Jejunum (tissue), 1 donor: Measurements from ENCODE around the genes OR51F1, OR51V1, HBB and ZNF215.

GRCh38 chr11:4769830-4770219, at the start of gene OR51F1:
TSS of gene OR51F1 (minus strand) at chr11:4769938.
- PRO-cap = no peak

DNA sequence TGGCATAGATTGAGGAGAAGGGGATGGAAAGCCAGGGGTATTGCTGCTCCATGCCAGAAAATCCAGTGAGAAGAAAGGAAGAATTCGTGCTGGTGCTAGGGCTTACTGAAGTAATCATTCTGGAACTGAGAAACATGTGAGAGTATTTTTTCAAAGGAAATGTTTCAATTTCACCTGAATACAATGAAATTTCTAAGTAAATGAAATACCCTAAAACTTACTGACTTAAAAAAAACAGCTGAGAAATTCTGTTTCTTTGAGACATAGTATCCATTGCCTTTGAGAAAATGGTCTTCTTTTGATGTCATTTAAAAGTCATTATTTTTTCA, at the start of gene OR51V1:
Gene OR51V1 (minus strand): TSS at position 118 of the 329 bp plus-strand sequence.
- PRO-cap = no peak

DNA sequence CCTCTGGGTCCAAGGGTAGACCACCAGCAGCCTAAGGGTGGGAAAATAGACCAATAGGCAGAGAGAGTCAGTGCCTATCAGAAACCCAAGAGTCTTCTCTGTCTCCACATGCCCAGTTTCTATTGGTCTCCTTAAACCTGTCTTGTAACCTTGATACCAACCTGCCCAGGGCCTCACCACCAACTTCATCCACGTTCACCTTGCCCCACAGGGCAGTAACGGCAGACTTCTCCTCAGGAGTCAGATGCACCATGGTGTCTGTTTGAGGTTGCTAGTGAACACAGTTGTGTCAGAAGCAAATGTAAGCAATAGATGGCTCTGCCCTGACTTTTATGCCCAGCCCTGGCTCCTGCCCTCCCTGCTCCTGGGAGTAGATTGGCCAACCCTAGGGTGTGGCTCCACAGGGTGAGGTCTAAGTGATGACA, at the start of gene HBB:
Gene HBB (minus strand): TSS at position 303 of the 425 bp plus-strand sequence.
- PRO-cap = no peak

DNA sequence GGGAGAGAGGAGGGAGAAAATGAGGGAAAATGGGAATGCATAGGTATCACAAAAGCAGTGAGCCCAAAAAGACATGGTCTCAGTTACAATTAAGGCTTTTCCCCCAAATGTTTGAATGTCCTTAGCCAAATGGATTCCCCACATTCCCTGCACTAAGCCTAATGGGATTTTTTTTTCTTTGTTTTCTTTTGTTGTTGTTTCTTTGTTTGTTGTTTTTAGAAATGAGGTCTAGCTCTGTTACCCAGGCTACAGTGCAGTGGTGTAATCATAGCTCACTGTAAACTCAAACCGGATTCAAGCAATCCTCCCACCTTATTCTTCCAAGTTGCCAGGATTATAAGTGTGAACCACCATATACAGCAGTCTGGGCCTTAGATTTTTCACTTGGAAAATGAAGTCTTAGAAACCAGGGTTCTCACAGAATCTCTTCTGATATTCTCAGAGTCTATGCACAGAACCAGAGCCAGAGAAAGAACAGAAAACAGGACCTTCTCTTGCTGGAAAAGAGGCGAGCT, 420 bp downstream of the OR51M1 start:
- PRO-cap = no peak

DNA sequence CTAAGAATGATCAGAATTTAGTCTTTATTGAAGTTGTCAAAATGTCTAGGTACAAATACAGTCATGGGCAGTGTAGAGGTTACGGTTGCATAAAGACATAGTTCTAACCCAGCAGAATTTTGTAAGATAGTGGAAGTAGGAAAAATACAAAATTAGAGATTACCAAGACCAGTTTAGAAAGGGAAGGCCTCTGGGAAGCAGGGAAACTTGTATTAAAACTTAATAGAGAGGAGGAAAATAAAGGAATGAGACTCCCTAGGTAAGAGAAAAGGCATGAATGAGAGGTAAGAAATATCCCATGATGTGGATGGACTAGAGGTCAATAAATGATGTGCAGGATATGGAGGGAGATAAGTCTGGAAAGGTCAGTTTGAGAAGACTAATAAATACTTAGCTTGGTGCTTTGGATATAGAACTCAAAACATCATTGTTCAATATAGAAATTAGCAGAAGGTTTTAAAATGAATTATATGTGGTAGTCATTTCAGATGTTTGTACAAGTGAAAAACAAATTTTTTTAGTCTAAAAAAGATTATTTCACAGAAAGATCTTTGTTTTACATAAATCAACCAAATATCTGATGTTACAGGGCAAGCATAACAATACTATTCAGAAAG, 309 bp upstream of the OR52D1 start:
- PRO-cap = no peak

DNA sequence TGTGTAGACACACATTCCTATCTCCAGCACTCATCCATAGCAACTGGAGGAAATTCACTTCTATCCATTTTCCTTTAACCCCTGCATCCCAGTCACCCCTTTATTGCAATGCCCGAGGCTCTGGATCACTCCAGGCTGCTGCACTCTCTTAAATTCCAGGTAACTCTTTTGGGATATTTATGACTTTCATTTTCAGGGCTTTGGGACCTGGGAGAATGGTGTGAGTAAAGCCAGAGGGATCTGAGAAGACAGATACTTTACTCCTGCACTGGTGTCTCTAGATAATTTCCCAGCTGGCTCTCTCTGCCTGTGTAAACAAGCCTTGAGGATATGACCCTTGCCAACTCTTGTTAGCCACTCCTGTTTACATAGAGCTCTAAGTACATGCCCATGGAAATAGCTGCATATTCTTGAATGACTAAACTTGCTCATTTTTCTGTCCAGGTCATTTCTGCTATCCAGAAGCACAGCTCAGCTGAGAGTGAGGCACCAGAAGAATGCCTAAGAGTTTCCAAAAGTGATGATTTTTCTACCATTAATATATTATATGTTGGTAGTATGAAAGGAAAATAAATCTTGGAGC, 3.7 kb upstream of the TRIM34 start:
- PRO-cap = no peak

DNA sequence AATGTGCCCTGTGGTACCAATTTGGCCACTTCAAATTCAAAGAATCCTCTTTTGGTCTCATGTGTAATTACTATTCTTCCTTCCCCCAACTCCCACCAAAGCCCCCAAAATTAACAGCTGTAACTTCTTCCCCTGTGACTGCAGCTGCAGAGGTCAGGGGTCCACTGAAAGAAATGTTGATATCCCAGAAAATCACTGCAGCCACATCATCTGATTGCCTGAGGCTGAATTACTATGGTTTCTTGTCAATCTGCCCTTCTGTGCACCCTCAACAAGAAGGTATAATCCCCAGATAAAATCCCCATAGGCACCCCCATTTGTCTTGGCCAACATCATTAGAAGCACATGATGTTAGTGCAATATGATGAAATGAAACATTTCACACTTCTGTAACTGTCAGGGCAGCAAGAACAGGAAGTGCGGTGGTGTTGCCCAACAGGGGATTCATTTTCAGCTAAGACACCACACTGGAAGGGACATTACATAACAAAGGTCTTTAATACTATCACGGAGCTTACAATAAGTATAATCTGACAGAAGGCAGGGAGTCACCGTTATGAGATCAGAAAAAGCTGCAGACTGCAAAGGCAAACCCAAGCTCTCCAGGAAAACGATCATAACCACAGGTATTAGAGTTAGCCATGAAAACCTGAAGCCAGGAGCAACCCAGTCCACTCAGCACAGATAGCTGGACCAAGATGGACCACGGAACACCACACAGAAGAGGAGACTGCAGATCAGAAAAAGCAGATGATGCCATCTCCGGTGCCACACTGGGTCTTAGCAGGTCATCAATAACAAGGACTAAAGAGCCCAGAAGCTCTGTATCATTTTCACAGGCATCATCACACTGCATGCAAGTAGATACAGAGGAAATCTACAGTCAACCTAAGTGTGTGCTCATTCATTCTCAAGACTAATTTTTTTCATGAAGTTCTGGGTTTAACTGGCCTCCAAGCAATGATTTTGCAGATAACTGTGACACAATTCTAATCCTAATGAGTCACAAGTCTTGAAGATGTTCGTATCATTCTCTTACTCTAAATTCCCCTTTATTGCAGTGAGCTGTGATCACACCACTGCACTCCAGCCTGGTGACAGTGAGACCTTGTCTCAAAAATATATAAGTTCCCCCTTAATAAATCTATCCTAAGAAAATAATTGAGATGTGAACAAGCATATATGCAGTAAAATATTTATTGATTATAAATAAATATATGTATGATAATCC, 2.1 kb downstream of the OR52W1 start:
- PRO-cap = no peak

DNA sequence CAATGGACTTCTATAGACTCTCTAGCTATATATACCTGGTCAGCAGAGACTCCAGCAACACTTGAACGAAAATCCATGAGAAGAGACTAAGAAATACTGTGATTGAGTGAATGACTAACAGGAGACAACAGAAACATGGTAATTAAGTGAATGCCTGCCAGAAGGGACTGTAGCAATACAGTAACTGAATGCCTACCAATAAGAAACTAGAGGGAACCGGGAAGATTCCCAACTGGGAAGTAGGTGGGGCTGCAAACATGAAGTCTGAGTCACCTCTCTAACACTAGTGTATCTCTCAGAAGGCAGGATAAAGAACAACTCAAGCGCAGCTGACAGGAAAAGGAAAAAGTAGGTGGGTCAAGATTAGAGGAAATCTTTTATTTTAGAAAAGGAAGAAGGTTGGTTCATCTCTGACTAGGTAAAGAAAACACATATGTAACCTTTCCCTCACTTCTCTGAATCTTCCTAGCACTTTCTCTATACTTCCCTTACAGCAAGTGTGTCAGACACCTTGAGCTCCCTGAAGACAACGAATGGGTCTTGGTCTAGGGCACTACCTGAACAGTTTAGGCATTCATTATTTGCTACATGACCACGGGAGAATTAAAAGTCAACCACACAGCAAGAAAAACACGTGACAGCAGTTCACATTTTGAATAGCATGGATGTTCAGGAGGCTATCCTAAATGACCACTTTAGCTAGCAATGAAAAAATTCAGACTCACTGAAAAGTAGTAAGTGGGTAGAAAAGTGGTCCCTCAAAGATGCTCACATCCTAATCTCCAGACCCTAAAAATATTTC, 14.1 kb downstream of the C11orf42 start:
- PRO-cap = no peak

- PRO-cap = bidirectional peak, plus-strand start at chr11:6319962, minus-strand start at chr11:6319809
Measured at GRCh38 chr11:6318695-6319860, 1.2 kb downstream of the CAVIN3 start.

DNA sequence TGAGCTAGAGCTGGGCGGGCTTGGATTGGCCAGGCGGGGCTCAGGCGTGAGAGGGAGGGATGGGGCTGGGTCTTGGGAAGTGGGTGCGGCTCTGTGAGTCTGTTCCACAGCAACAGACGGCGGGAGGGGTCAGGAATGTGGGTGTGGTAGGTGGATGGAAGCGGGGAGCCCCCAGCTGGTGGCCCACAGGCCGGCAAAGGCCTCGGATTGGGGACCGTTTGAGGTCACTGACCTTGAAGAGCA, 519 bp downstream of the CAVIN3 start:
- PRO-cap = bidirectional peak, plus-strand start at position 102 of the sequence, minus-strand start outside the sequence

DNA sequence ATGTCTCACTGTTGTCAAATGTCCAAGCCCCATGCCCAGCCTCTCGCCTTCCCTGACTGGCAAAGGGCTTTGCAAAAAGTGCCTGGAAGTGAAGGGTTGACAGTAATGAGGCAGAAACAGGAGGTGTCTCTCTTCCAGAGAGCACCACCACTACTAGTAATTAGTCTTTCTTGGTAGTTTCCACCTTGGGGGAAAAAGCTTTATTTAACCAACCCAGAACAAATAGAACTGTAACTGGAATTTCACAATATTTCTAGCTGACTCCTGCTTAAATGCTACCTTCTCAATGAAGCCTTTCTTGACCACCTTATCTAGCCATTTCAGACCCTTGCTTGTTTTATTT, 738 bp upstream of the HPX start:
- PRO-cap = no peak

DNA sequence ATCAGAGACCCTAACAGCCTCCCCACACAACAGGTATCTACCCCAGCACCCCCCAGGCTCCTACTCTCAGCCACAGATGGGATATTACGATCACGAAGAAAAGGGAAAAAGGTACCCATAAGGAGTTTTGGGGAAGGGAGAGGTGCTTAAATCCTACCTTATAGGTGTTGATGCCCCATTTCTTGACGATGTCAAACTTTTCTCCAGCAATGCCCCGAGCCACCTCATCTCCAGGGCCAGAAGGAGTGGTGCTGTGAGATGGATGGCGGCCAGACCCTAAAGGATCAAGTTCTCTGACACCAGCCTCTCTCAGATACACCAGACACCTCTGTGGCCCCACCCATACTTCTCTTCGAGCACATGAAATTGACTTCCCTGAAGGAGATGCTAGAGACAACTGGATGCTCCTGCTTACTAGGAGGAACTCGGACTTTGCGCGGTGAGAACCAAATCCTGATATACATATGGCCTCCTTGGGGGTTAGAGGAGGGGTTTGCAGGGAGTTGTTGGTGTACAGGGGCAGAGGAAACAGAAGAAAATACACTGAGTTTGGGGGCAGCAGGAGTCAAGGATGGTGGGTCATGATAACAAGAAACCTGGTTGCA, 2.0 kb downstream of the ARFIP2 start:
- PRO-cap = no peak

- PRO-cap = no peak
Measured at GRCh38 chr11:6482017-6482406, 711 bp downstream of the TIMM10B start.

DNA sequence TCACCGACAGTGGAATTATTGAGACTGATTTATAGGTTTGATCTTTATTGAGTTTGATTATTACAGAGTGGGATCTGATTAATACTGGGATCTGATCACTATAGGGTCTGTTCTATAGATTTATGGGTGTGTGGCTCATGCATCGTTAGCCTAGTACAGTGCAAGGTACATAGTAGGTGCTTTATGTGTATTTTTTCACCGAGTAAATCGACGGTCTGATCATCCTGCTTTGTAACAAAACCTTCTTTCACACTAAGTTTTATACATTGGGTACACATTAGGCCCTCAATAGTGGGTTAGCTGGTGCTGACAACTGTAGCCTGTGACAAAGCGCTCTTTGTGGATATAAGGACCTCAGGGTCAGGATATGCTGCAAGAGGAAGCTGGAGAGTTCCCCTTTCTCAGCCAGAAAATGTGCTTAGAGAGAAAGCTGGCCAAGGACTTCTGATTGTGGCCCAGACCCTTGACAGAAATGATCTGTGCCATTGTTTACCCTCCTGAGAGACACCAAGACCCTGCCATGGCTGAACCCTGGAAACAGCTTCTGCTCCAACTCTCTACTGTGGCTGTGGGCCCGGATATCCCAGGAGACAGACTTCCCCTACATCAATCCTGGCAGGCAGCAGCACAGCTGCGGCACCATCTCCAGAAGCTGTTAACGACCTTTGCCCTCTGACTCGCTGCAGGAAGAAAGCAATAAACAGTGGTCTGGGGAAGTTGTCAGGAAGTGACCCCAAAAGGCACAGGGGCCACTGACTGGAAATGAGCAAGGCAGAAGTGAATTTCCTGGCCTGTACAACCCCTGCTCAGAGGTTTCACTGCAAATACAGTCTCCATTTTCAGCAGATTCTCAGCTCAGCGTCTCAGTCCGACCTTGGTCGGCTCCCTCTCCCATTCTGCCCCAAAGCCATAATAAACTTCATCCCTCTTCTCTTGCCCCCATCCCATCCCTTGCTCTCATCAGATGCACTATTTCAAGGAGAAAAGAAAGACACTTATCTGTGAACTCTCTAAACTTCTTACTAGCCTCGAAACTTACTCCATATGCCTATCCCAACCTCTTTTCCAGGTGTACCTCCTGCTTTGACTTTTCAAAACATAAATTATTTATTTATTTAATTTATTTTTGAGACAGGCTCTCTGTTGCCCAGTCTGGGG, 16.3 kb upstream of the TPP1 start:
- PRO-cap = no peak

- PRO-cap = no peak
Measured at GRCh38 chr11:6656170-6657484, 1.0 kb upstream of the DCHS1 start.

DNA sequence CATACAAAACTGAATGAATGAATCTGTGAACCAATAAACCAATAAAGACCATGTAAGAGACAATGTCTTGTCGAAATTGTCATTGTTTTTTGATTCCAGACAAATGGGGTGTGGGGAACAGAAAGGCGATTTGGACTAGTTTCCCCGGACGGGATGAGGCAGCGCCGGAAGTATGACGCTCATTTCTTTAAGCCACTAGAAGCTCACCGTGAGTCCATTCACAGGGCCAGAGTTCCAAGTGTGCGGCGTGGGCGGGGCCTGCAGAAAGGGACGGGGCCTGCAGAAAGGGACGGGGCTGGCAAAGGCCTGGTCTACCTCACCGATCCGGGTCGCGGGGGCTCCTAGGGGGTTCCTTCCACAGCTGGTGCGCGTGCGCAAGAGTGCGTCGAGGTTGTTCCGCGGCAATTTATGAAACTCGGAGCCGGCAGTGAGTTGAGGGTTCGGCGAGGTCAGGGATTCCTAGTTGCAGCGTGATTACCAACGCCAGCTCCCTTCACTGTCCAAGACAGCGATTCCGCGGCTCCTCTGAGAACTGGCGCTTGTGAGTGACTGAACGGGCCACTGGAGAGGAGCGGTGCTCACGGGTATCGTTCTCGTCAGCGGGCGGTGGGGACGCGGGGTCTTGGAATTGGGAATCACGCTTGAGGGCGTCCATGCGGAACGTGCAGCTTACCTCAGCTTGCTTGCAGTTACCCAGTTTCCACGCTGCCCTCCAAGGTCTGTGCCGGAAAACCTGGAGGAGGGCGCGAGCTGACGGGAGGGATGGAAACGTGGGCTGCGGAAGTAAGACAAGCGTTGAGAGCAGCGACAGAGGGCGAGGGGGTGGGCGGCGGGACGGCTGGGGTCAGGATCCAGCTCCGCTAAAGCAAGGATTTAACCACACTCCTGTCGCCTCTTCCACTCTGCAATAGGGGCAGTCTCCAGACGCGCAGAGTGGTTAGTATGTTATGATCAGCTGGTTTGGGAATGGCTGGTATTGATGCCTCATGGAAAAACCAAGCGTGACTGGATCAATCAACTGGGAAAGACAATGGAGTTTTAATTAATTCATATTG, at the start of gene ZNF215:
Gene ZNF215 (plus strand): TSS at position 282 of the 1,055 bp plus-strand sequence.
- PRO-cap = bidirectional peak, plus-strand start at position 282 of the sequence, minus-strand start at position 155 of the sequence; bidirectional peak, plus-strand start at position 810 of the sequence, minus-strand start at position 723 of the sequence; unidirectional peak, minus-strand start at position 909 of the sequence

GRCh38 chr11:7518572-7519439, 5.0 kb downstream of the PPFIBP2 start:
- PRO-cap = no peak

- PRO-cap = no peak
Measured at GRCh38 chr11:7520775-7521259, 7.0 kb downstream of the PPFIBP2 start.

DNA sequence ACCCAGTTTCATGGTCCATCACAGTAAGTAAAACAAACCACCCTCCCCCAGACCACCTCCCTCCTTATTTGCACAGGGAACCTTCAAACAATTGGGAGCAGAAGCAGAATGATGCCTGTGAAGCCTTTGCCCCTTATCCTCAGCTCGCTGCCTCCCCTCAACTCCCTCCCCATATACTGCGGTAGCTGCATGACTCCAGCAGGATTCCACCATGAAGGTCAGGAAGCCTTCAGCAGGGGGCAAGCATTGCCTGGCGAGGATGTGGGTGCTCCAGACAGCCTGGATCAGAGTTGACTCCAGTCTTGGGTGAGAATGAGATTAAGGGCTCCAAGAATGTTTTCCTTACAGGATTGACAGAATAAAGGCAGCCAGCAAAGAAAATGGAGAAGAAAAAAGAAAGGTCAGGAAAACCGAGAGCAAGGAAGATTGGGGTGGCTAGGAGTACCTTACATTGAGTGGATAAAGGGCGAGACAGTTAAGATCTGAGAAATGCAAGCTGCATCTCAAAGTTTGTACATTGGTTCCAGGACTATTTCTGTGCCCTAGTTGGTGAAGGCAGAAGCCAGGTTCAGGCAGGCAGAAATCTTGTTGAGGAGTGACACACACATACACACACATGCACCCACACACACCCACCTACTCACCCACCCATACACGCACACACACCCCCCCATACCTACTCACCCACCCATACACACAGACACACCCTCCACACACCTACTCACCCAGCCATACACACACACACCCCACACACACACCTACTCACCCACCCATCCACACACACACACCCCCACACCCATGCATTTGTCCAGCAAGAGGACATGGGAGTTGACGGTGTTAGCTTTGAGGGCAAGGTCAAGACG, 69.3 kb downstream of the CYB5R2 start:
- PRO-cap = no peak

DNA sequence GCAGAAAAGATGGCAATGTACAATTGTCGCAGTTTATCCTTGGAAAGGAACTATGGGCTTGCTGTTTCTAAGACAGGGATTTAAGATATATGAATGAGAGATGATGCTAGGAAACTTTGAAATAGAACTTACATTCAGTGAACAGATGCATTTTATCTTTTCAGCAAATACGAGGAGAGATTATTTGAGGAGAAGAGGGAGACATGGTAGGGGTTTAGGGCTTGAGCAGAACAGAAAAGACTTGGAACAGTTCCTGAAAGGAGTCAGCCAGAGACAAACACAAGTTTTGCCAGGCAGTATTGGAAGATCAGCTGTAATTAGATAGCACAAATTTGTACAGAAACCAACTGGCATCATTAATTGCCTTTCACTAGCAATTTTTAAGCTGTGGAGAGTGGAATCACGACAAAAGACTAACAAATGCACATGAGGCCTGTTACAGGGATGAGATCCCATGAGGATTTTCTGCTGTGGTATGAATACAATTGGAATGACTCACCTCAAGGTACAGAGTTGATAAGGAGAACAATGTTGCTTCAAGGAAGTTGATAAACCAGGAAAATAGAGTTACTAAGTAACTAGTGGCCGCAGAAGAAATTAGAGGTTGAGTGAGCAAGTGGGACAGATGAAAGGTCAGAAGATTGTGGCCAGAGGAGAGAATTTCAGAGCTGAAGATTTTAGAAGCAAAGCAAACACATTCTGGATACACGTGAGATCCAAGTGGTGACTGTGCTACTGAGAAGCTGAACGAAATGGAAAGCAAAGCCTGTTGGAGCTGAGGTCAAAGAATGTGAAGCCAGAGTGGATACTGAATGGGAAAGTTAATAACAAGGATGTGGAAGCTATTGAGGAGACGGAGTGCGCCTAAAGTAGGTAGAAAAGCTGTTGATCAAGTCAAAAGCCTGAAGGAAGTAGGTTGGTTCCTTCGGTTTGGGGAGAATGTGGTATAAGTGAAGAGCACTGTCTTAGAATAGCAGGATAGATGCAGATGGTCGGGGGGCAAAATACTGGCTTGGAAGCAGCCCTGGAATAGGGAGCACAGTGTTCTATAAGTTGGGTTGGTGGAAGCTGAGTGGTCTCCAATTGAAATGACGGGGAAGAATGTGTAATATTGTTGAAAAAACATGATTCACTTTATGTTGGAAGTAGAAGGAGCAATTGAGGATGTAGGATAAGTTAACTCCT, 67.8 kb downstream of the CYB5R2 start:
- PRO-cap = unidirectional peak, plus-strand start at position 636 of the sequence; unidirectional peak, plus-strand start at position 713 of the sequence